Measurements from ENCODE around the genes MPPED1, PARVB and PARVG.

DNA sequence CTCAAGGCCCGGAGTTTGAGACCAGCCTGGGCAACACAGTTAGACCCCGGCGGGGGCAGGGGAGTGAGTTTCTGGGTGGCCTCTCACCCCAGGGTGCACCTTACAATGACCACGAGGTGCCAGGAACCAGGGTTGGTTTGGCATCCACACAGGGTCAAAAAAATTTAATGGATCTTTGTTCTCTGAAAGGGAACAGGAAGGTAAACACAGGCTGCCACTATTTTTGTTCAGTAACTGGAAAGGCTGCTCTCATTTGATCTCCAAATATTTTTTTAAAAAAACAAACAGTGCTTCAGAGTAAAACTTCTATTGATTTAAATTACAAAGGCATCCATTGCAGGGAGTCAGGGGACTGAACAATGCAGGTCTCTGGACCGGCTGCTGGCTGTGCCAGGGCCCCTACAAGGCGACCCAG, 52.0 kb downstream of the ARFGAP3 start:
- PRO-cap, result no peak
CAGE:
- cytosol, long polyA plus RNA, result no peak
- long polyA plus RNA, result no peak
- nucleus, long polyA plus RNA, result no peak

DNA sequence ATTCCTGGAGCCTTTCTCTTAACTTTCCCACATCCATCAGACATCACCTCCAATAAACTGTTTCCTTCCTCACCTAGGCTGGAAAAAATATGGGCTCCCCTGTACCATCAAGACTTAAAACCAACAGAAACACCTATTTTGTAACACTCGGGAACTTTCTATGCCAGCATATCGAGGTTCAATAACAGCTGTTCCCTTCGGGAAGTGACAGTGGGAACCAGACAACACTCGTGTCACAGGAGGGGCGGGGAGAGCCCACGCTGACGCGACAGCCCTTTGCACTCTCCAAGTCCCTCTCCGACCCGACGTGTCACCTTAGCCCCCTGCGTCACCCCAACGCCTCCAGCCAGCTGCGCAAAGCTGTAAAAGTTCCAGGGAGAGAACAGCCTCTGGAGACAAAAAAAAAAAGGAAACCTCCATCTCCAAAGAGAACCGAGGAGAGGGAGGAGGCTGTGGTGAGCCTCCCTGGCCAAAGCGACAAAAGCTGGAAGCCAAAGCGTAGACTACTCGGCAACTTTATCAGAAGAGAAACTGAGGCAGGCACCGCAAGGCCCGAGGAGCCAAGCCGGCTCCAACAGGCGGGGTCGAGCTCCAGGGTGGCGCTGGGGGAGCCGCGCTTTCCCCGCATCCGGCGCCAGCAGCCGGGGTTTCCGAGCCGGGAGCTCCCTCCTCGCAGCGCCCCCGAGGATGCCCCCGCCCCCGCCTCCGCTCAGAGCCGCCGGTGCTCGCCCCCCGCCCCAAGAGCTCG, 795 bp downstream of the ARFGAP3 start:
- PRO-cap, result no peak
CAGE:
- cytosol, long polyA plus RNA, result no peak
- long polyA plus RNA, result no peak
- nucleus, long polyA plus RNA, result no peak

- PRO-cap, result no peak
CAGE:
- cytosol, long polyA plus RNA, result no peak
- long polyA plus RNA, result no peak
- nucleus, long polyA plus RNA, result no peak
These were observed 65.8 kb downstream of the PACSIN2 start for GRCh38 chr22:42949075-42949560.

DNA sequence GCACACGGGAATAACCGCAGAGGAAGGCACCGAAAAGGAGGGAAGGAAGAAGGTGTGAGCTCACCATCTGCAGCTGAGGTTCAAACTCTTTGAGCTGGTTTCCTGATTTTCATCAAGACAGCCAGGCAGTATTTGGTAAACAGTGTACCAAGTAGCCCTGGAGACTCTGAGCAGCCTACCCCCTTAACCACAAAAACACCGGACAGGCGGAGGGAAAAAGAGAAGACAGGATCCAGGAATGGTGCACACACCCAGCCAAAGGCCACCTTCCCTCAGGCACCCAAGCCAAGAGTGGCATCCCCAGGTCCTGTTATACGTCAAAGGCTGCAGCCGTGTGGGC, 1.3 kb downstream of the PACSIN2 start:
- PRO-cap, result no peak
CAGE:
- cytosol, long polyA plus RNA, result no peak
- long polyA plus RNA, result no peak
- nucleus, long polyA plus RNA, result no peak

DNA sequence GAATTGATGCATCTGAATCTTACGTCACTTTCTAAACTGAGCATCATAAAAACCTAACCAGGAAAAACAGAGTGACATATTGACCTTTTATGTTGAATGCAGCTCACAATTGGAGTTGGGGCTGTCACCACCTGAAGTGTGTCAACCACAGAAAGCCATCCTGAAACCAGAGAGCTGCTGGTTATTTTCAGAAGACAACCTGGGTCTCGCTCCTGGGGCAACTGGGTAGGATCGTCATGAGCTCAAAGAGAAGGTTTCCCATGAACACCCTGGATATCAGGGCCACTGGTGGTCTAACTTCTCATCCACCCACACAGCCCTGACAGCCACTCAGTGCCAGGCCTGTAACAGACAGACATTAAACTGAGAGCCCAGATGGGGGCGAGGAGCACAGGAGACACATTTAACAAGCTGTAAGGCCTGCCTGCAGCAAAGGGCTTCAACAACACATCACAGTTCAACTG, 3.0 kb downstream of the TTLL1 start:
- PRO-cap, result no peak
CAGE:
- cytosol, long polyA plus RNA, result no peak
- long polyA plus RNA, result no peak
- nucleus, long polyA plus RNA, result no peak

DNA sequence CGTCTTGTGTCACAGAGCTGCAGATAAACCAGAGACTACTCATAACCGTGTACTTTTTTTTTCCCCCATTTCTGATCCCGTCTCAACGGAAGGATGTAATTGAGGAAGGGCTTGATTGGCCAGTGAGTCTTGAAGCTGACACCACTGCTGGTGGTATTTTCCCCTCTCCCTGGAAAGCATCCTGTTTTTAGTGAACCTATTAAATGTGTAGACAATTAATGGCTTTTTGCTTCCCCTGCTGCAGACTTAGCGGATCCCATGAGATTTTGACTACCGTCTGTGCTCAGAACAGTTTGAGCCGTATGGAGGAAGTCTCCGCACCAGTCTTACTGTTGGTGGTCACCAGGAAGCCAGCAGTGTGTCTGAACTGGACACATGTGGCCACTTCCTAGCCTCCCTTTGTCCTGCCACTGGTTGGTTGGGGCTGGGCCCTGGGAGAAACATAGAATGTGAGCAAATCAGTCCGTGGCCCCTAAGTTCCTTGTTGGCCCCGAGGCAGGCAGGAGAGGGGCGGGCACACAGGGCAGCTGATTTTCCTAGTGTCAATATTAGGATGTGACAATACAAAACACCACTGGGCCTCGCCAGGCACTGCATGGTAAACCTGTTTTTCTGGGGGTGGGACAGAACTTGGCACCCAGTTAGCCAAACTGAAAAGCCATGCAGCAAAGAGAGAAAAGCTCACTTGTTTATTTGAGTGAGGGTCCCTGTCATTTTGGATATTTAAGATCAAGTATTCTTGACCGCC, 3.2 kb downstream of the BIK start:
- PRO-cap, result no peak
CAGE:
- cytosol, long polyA plus RNA, result no peak
- long polyA plus RNA, result no peak
- nucleus, long polyA plus RNA, result no peak

DNA sequence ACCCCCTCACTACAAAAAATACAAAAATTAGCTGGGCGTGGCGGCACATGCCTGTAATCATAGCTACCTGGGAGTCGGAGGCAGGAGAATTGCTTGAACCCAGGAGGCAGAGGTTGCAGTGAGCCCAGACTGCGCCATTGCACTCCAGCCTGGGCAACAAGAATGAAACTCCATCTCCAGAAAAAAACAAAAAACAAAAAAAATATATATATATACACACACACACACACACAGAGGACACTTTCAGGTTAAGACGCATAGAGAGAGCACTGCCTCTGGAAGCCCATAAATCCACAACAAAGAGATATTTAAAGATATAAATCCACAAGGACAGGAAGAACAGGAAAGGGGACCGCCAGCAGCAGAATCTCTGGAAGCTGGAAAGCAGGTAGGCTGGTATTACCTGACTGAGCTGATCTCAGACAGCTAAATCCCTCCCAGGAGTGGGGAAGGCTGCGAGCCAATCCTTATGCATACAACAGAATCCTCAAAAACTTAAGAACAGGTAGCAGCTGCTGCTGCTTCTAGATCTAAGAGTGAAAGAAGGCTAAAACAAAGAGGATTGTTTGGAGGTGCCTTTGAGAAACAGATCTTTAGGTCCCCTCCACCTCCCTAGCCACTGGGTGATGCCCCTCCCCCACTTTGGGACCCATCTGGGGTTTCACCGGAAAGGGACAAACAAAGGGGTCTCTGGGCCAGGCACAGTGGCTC, 1.7 kb upstream of the MCAT start:
- PRO-cap, result no peak
CAGE:
- cytosol, long polyA plus RNA, result no peak
- long polyA plus RNA, result no peak
- nucleus, long polyA plus RNA, result no peak

- PRO-cap, result no peak
CAGE:
- cytosol, long polyA plus RNA, result no peak
- long polyA plus RNA, result no peak
- nucleus, long polyA plus RNA, result no peak
These were observed 1.1 kb downstream of the TSPO start for GRCh38 chr22:43152308-43153019.

- PRO-cap, result no peak
CAGE:
- cytosol, long polyA plus RNA, result no peak
- long polyA plus RNA, result no peak
- nucleus, long polyA plus RNA, result no peak
These were observed 31.0 kb upstream of the TTLL12 start for GRCh38 chr22:43217748-43218448.

DNA sequence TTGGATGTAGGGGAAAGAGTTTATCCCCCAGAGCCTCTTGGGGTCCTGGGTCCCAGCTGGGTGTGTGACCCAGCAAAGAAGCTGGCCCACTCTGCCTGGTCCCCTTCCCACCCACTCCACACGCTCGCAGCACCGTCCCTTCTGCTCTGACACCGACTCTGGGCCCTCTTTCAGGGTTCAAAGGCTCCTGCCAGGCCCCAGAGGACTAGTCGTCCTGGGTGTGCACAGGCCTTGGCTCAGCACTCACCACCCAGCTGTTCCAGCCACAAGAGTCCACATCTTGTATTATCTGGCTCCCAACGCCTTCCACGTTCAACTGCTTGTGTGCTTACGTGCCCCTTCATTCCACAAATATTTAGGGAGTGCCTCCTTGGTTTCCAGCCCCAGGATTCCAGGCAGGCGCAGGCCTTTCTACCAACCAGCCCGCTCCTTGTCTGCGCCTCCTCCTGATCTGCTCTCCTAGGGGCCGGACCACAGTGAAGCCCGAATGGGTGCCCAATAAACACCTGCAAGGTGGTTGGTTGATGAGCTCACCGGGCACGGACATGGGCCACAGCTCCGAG, 70.9 kb downstream of the SCUBE1 start:
- PRO-cap, result no peak
CAGE:
- cytosol, long polyA plus RNA, result no peak
- long polyA plus RNA, result no peak
- nucleus, long polyA plus RNA, result no peak

- PRO-cap, result no peak
CAGE:
- cytosol, long polyA plus RNA, result no peak
- long polyA plus RNA, result no peak
- nucleus, long polyA plus RNA, result no peak
These were observed at the start of gene MPPED1 for GRCh38 chr22:43411505-43412556. Gene MPPED1, plus strand, starts transcription at chr22:43412014.

DNA sequence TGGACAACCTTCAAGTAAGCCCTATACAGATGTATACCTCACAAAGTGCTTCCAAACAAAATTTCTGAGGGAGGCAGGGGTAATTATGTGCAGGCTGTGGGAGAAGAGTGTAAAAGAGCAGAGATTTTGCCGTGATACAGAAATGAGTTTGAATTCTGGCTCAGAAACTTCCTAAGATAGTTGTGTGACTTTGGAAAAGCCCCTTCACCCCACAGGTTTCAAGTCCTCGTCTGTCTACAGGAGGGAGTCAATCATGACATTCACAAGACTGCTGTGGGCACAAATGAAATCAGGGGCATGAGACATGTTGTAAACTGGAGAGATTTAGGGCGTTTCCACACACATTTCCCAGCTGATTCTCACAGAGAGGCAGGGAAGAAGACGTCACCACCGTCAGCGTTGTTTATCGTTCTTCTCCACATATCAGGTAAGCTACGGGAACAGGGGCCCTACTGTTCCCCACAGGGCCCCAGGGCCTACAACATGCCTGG, 554 bp downstream of the EFCAB6 start:
- PRO-cap, result no peak
CAGE:
- cytosol, long polyA plus RNA, result no peak
- long polyA plus RNA, result no peak
- nucleus, long polyA plus RNA, result no peak

GRCh38 chr22:43919024-43919988, 4.3 kb upstream of the PNPLA3 start:
- PRO-cap, result no peak
CAGE:
- cytosol, long polyA plus RNA, result no peak
- long polyA plus RNA, result no peak
- nucleus, long polyA plus RNA, result no peak

DNA sequence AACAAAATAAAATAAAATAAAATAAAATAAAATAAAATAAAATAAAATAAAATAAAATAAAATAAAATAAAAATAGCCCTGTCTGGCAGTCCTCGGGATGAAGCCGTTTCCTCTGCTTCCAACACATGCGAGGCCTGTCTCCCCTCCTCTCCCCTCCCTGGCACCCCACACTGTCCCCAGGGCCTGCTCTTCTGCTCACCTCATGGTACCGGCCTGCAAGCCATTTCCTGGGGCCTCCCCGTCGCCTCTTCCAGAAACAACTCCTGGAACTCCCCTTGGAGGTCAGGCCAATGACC, 619 bp upstream of the PARVB start:
- PRO-cap, result no peak
CAGE:
- cytosol, long polyA plus RNA, result no peak
- long polyA plus RNA, result no peak
- nucleus, long polyA plus RNA, result no peak

GRCh38 chr22:44023831-44024947, at the start of gene PARVB:
Gene PARVB, plus strand, starts transcription at chr22:44024302.
- PRO-cap, result bidirectional peak, plus-strand start at chr22:44024277, minus-strand start at chr22:44024168; bidirectional peak, plus-strand start at chr22:44024800, minus-strand start at chr22:44024814
CAGE:
- cytosol, long polyA plus RNA, result no peak
- long polyA plus RNA, result no peak
- nucleus, long polyA plus RNA, result no peak

GRCh38 chr22:44083519-44083822, 59.4 kb downstream of the PARVB start:
- PRO-cap, result no peak
CAGE:
- cytosol, long polyA plus RNA, result no peak
- long polyA plus RNA, result no peak
- nucleus, long polyA plus RNA, result no peak

DNA sequence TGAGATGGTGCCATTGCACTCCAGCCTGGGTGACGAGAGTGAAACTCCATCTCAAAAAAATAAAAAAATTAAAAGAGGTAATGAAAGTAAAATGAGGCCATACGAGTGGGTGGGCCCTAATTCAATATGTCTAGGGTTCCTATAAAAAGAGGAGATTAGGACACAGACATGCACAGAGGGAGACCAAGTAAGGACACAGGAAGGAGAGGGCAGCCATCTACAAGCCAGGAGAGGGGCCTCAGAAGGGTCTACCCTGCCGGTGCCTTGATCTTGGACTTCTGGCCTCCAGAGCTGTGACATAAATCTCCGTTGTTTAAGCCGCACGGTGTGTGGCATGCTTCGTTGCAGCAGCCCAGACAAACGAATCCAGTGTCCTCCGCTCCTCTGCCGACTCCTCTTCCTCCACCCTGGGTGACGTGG, 51.7 kb upstream of the PARVG start:
- PRO-cap, result no peak
CAGE:
- cytosol, long polyA plus RNA, result no peak
- long polyA plus RNA, result no peak
- nucleus, long polyA plus RNA, result no peak

DNA sequence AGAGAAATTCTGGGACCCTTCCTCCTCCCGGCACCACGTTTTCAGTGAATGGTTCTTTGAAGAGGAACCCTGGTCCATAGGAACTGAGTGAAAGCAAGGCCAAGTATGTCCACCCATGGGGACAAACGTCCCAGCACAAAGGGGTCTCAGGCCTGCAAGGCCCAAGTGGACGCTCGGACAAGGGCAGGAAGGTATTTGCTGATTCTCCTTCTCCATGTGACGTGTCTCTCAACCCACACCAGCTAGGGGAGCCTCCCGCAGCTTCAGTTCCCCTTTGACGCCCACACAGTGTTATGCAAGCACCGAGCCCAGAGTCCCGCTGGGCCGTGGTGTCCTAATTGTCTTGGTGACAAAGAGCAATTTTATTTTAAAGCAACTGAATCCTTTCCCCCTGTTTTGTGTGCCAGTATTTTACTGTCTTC, 8.4 kb upstream of the PARVG start:
- PRO-cap, result no peak
CAGE:
- cytosol, long polyA plus RNA, result no peak
- long polyA plus RNA, result no peak
- nucleus, long polyA plus RNA, result no peak

- PRO-cap, result no peak
CAGE:
- cytosol, long polyA plus RNA, result no peak
- long polyA plus RNA, result no peak
- nucleus, long polyA plus RNA, result no peak
These were observed at the start of gene PARVG for GRCh38 chr22:44180601-44180991. Gene PARVG, plus strand, starts transcription at chr22:44180925.

GRCh38 chr22:44357812-44358359, 45.1 kb upstream of the SHISAL1 start:
- PRO-cap, result no peak
CAGE:
- cytosol, long polyA plus RNA, result no peak
- long polyA plus RNA, result no peak
- nucleus, long polyA plus RNA, result no peak

Measured in A549 (cell line).